A673 (cell line): ENCODE data around the gene GPR22.

GRCh38 chr7:107180923-107181458 is 12.2 kb downstream of the HBP1 start:
- PRO-cap = no peak

DNA sequence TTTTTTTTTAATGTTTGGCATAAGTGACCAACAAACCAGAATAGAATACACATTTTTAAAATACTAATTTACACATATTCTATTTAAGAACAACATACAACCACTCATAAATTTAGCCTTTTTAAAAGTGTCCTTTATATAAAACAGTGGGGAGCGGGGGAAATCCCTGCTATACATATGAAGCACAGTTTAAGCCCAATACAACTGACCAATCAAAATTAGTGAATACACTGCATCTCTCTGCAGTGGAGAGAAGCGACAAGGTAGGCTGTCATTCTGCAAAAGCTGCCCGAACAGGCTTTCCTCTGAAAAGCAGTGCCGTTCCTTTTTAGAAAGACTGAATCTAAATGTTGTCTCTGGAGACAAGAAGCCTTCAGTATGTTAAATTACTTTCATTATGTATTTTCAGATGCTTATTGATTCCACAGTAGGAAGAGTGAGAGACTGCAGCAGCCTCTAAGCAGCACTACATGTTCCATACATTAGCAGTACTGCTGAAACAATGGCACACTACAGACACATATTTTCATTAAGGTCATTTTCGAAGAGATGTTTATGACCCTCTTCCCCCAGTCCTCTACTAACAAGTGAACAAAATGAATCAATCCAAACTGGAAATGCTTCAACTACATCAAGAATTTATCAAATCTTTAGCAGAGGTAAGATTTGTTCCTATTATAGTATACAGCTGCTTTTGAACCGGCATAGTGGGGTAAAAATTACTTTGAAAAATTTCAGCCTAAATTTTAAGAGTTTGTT is at the start of gene GPR22:
GPR22 (plus strand) TSS at position 271 of the 759 bp plus-strand sequence.
- PRO-cap = no peak

DNA sequence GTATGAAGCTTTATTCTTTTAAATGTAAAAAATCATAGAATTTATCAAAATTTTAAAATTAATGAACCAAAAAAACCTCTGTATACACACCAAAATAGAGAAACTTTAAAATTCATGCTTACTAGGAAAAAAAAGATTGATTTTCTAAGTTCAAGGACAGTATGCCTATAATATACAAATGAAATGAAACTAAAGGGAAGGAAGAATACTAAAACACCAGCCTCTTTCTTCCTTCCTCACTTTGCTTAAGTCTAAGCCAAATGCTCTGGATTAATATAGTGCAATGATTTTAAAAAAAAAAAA is 6.0 kb downstream of the GPR22 start:
- PRO-cap = no peak

GRCh38 chr7:107557896-107558154 is 5.9 kb downstream of the COG5 start:
- PRO-cap = no peak

DNA sequence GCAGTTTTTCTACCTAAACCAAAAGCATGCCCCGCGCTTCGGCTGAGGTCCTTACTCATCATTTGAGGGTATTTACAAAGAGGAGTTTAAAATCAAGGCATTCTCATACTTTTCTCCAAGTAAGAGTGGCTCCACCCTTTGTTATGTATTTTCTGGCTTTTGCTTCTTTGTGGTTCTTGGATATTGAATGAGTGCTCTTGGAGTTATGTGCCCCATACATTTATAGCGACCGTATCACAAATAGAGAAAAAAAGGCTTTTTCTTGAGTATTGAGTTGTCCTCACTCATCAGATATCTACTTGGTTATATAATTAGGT is 735 bp downstream of the CBLL1 start:
- PRO-cap = no peak

- PRO-cap = no peak
These were observed 50.5 kb downstream of the LAMB1 start for GRCh38 chr7:107952370-107952937.

DNA sequence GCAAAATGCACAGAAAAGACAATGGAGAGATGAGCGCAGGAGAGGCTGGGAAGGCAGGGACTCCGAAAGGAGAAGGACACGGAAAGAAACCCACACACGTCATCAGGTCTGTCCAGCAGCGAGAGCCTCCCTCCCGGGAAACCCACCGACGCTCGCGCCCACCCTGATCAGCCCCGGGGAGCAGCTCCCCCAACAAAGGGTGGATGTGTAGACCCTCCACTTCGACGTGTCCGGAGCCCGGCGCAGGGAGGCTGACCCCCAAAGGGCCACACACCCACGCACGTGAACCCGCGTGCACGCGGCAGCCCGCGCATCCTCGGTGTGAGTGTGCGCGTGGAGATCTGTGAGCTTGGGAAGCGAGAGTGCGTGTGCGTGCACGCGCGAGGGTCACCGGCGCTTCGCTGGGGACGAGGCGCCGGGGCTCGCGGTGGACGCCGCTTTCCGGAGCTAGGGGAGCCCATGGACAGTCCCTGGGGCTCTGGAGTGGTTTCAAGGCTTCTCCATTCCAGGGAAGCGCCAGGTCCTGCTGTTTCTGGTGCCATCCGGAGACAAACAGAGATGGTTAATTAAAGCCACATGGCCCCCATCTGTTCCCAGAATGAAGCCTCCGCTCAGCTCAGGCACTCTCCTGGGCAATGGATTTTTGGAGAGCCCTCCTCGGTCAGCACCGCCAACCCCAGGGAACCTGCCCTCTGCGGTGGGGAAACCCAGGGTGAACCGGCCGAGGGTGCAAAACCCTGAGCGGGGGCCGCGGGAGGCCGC is 927 bp downstream of the LAMB1 start:
- PRO-cap = no peak

GRCh38 chr7:108094759-108095250 is 35.4 kb downstream of the LAMB4 start:
- PRO-cap = no peak

DNA sequence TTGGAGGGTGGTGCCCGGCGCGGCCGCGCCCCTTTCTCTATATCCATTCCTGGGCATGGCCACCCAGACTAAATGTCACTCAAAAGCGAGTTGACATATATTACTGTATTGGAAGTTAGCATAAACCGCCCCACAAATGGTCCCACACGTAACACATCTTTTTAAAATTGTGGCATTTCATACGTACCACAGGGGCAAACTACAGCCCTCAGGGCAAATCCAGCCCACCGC is 586 bp upstream of the PNPLA8 start:
- PRO-cap = bidirectional peak, plus-strand start at position 125 of the sequence, minus-strand start at position 70 of the sequence

DNA sequence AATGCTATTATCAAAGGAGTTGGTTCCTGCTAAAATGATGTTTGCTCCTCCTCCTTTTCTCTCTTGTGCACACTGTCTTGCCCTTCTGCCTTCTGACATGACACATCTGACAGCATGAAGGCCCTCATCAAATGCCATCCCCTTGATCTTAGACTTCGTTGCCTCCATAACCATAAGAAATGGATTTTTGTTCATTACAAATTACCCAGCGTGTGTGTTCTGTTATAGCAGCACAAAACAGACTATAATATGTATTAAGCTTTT is 794.1 kb downstream of the DNAJB9 start:
- PRO-cap = no peak

GRCh38 chr7:110686322-110687344 is 404.3 kb upstream of the LRRN3 start:
- PRO-cap = no peak

GRCh38 chr7:110872476-110872826 is 218.5 kb upstream of the LRRN3 start:
- PRO-cap = no peak

DNA sequence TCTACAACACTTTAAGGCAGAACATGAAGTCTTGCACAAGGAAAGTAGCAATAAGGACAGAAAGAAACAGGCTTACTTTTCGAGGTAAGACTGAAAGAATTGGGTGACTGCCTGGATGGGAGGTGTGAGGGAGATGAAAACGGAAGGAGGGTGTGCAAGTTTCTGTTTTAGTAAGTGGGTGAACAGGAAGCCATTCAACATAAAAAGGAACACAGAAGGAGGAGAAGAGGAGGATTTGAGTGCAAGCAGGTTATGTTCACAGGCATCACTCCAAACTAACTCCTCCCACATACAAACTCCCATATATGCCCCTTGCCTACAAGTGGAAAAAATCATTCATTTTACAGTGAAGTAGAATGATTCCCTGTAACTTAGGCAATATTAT is 77.6 kb upstream of the LRRN3 start:
- PRO-cap = no peak

DNA sequence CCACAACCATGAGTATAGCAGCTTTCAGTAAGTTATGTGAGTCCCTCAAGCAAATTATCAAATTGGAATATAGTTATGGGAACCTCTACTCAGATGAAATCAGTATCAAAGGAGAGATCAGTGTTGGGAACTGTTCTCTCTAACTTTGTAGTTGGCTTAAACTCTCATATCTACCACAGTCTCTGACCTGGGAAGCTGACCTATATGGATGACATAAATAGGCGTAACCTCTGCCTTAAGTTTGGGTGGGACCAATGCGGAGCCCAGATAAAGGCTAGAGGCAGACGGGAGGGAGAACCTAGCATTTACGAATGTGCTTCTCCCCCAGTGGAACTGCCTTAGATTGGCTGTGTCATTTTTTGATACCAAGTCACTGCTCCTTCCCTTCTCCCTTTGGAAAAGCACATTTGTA is 23.8 kb upstream of the LRRN3 start:
- PRO-cap = no peak

- PRO-cap = no peak
These were observed 107.7 kb downstream of the LRRN3 start for GRCh38 chr7:111198494-111199083.

DNA sequence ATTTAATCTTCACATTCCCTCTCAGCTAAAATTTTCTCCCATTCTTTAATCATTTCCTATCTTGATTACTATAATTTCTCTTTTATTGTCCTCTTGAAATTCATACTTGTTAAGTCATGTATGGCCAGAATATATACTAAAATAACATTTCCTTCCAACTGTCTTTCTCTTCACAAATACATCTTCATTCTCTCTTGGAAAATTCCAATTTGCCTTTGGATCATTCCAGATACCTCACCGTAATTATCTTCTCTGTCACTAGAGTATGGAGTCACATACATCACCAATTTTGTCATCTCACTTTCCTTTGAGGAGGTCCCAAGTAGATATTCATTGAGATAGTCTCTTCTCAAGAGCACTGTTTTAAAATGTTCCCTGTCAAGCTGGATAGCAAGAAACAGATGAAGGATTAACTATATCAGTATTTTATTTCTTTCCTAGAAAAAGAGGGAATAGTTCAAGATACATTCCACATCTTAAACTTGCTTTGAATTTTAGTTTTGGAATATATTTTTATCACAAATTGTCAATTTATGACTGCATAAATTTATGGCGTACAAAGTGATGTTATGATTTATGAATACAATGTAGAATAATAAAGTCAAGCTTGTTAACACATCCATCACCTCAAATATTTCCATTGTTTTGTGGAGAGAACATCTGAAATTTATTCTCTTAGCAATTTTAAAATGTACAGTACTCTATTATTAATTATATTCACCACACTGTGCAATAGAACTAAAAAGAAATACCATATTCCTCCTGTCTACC is 125.1 kb downstream of the LRRN3 start:
- PRO-cap = no peak

- PRO-cap = no peak
These were observed 22.1 kb downstream of the IMMP2L start for GRCh38 chr7:111540140-111540559.

DNA sequence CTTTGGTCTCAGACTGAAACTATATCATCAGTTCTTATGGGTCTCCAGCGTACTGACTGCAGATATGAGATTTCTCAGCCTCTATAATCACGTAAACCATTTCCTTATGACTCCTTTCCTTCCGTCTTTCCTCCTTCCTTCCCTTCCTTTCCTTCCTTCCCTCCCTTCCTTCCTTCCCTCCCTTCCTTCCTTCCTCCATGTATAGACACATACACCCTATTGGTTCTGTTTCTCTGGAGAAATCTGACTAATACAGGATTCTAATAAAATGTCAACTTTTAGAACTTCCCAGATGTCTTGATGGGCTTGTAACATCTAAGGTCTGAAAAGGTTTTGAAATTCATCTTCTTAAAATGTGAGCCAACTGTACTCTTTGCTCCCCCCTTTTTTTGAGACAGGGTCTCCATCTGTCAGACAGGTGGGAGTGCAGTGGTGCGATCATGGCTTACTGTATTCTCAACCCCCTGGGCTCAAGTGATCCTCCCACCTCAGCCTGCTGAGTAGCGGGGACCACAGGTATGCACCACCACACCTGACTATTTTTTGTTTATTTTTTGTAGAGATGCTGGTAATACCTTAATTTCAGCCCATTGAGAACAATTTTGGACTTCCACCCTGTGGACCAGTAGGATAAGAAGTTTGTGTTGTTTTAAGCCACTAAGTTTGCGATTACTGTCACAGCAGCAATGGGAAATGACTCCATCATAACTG is 296.5 kb upstream of the IMMP2L start:
- PRO-cap = no peak

DNA sequence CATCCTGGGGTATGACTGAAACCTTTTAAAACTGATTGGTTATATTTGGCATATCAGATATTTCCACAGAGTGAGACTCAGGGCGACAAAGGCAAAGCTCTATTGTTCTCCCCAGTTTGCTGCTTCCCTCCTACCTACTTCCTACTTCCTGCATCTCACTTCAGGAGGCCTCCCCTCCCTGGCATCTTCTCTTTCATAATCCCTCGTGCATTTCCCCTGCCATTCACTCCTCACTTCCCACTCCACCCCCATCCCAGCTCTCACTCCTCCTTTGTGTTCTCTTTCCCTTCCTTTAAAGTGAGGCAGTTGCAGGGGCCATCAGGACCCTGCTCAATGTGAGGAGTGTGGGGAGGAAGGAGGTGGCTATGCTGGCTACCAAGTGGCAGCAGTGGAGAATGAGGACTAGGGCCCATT is 311.7 kb upstream of the IMMP2L start:
- PRO-cap = bidirectional peak, plus-strand start at position 222 of the sequence, minus-strand start at position 132 of the sequence

- PRO-cap = no peak
These were observed 218.6 kb downstream of the DOCK4 start for GRCh38 chr7:111987433-111988127.